Umbilical cord (tissue), 2 donors: ENCODE measurements around a stretch of chr9.

DNA sequence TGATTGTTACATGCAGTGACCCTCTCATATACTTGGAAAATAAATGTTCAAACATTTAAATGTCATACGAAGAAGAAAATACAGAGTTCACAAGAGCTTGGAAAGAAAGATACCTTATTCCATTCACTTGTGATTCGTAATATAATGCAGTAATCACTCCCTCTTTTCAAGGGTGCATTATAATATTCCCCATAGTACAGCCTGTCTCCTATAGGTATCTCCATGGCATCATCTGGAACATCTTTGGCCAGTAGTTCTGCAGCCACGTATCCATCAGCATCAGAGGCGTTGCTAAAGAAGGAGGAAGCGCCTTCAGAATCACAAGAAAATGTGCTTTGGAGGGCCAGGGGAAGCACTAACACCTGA lies 116.8 kb downstream of the SUSD1 start:
- RAMPAGE, long total RNA: no peak

GRCh38 chr9:112059172-112060141 lies 115.6 kb downstream of the SUSD1 start:
- RAMPAGE, long total RNA: no peak

DNA sequence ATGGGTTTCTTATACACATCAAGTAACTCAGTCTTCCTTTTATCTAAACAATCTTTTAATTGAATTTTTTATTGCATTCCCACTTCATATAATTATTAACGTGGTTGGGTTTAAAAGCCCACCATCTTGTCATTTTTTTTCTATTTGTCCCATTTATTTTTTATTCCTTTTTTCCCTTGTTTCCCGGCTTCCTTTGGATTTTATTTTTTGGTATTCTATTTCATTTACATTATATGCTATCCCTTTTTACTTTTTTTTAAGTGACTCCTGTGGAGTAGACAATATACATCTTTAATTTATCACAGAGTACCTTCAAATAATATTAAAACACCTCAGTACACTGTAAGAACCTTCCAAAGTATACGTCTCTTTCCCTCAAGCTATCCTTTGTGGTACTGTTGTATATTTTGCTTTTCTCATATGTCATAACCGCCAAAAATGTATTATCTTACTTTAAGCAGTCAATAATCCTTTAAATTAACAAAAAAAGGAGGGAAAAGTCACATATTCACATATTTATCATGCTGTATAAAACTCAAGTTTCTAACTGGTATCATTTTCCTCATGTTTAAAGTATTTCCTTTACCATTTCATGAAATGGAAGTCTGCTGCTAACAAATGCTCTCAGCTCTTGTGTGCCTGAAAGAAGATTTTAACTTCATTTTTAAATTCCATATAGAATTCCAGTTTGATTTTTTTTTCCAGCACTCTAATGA lies 47.1 kb downstream of the PTBP3 start:
- RAMPAGE, long total RNA: no peak

DNA sequence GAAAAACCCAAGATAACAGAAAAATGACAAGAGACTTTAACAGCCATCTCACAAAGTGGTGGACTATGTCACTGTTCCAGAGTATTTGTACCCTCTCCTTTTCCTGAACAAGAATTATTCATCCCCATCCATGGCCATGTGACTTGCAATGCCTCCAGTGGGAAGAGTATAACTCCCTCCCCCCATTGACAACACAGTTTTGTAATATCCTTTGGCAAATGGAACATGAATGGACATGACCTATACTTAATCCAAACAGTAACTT lies 33.9 kb downstream of the PTBP3 start:
- RAMPAGE, long total RNA: no peak

DNA sequence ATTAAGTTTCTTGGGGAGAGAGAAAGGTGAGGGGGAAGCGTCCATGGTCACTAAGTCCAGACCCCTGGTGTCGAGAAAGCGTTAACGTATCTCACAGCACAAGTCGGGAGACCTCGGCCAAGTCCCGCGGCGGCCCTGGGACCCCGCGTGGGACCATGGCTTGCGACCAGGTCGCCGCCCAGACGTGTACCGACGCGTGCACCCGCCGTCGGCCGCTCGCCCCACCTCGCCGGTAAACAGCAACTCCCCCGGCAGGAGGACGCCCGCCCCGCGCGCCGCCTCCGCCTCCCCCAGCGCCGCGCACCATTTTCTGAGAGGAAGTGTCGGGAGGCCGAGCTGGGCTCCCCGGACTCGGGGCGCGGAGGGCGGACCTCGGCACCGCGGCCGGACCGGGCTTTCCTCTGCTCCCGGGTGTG lies 612 bp downstream of the PTBP3 start:
- RAMPAGE, long total RNA: no peak

DNA sequence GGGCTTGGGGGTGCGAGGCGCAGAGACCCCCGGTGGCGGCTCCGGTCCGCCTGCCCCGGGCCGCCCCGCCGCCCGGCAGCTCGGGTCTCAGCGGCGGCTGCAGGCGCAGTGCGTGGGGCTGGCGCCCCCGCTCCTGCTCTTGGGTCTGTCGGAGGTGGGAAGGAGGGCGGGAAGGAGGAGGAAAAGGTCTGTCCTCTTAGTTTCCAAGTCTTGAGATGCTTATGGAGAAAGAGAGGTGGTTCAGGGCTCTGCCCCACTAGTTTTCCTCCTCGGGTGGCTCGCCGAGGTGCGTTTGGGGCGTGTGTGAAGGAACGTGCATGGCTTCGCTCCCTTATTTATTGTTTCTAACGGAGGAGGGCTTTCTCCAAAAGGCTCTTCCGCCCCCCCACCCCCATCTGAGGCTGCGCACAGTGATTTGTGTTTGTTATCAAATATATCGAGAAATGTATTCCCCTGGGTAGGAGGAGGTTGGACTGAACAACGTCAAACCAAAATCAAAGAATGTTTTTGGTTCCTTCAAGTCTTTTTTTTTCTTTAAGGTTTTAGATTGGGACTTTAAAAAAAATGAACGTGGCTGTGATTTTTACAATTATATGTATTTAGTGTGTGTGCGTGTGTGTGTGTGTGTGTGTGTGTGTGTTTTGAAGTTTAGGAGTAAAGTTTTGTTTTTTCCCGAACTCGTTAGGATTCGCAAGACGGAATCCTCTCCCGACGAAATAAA lies 868 bp downstream of the KIAA1958 start:
- RAMPAGE, long total RNA: no peak

DNA sequence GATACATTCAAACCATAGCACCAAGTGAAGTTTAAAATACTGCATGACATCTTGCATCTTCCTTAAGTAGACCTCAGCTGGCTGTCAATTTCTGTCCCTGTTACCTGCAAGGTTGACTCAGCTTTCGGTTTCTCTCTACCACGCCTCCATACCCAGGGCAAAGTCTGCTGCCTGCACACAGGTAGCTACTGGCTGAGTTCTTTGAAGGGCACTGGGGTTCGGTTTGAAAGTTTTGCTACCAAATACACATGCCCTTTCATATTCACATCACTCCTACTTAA lies 69.5 kb downstream of the KIAA1958 start:
- RAMPAGE, long total RNA: no peak

GRCh38 chr9:112570671-112571027 lies 84.0 kb downstream of the KIAA1958 start:
- RAMPAGE, long total RNA: no peak

GRCh38 chr9:112645397-112646364 lies 72.2 kb downstream of the INIP start:
- RAMPAGE, long total RNA: no peak

DNA sequence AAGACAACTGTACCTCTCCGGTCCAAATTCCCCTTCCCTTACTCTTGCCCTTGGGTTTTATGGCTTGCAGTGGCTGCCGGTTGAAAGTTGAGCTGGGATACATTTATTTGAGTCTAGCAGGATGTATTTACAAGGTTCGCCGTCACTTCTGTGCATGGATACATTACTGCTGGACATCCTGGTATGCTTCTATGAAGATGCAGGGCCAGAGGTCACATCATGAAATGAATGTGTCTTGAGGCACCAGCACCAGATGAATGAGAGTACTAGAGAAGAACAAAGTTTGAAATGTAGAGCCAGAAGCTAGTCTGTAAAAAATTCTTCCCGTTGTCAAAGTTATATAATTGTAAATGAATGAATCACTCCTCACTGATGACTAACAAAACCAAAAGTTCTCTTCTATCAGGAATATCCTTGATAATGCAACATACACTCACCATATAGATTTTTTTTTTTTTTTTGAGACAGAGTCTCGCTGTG lies 12.9 kb upstream of the SNX30 start:
- RAMPAGE, long total RNA: no peak

GRCh38 chr9:112760337-112760698 lies 9.8 kb downstream of the SNX30 start:
- RAMPAGE, long total RNA: no peak

- RAMPAGE, long total RNA: no peak
Measured at GRCh38 chr9:112763777-112764756, 13.5 kb downstream of the SNX30 start.

DNA sequence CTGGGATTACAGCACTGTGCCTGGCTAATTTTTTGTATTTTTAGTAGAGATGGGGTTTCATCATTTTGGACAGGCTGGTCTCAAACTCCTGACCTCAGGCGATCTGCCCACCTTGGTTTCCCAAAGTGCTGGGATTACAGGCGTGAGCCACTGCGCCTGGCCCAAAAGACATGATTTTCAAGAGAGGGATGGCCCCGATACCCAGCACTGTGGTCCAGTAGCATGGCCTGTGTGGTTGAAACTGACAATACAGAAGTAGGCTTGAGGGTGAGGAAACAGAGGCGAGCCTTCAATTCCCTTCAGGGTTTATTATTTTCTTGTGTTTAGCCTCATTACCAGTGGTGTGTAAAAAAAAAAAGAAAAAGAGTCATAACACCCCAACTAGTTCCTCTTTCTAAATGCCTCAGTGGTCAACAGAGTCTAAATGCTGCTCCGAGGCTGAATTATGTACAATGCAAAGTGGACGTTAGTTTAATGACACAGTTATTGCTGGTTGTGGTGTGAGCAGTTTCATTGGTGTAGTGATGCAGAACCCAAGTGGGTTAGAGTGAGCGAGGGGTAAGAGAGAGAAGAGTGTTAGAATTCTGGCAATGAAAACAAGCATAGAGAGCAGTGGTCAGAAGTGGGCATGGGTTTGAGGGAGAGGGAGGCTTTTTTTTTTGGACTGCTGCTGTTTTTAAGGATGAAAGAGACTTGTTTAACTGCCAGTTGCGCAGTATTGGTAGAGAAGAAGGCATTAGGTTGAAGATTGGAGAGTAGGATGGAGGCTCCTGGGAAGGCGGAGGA lies 58.9 kb downstream of the SNX30 start:
- RAMPAGE, long total RNA: no peak

DNA sequence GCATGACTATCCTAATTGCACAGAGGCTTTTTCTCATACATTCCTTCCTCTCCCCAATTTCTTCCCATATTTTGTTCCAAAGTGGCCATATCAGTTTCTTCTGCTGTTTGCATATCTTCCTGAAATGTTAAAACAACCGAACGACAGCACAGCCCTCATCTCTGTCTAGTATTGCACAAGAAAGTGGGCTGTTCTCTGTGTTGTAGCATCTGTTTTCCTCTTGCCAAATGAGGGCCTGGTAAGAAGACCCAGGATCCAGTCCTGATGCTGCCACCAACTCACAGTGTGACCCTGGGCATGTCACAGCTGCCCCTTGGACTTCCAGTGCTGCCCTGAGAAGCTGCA lies 4.1 kb downstream of the SLC31A2 start:
- RAMPAGE, long total RNA: no peak

- RAMPAGE, long total RNA: no peak
Measured at GRCh38 chr9:113315557-113316489, 12.6 kb upstream of the RNF183 start.

DNA sequence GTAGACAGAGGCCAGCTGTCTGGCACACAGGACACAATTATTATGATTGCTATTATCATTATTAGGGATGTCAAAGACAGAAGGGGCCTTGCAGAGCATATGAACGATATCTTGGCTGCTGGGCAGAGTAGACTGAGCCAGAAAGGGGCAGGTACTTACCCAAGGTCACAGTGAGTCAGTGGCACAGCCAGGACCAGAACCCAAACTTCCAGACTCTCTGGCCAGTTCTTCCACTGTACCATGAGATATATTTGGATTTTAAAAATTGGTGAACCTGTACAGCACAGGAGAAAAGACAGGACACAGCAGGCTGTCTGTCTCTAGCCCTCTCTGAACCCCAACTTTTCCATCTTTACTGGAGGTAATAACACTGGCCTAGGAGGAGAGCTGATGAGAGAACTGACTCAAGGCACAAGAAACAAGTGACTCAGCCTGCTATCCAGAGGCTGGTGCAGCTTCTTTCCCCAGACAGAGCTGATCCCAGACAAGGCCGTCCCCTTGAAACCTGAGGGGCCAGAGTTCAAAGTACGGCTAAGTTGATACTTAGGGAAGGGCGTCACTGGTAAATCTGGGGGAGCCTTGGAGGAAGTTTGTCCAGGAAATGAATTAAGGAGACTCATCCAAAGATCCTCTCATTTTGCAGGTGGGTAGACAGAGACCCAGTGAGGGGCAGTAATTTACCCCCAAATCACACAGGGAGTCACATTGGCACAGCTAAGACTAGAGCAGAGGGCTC lies 1.3 kb downstream of the HDHD3 start:
- RAMPAGE, long total RNA: no peak

DNA sequence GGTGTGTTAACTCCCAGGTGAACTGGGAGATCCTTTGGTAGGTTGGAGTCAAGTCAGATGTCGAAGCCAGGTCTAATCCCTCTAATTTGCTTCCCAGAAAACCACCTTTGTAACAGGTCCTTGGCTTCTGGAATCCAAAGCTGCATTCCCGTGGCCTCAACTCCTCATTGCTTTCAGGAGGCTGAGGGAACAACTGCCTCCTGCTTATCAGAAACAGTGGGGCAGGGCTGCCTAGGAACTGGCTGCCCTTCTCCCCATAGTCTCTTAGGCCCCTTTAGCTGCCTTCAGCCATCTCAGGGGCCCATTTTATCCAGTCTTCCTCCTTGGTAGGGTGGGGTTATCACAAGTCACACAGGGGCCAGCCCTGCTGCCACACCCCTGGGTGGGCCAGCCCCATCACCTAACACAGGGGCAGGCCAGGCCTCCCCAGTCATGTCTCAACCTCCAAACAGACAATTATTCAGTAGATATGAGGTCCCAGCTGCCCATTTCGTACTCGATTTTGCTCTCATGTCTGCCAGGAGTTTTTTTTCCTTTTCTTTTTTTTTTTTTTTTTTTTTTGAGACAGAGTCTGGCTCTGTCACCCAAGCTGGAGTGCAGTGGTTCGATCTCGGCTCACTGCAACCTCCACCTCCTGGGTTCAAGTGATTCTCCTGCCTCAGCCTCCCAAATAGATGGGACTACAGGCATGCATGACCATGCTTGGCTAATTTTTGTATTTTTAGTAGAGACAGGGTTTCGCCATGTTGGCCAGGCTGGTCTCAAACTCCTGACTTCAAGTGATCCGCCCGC lies 3.8 kb downstream of the ALAD start:
- RAMPAGE, long total RNA: no peak

DNA sequence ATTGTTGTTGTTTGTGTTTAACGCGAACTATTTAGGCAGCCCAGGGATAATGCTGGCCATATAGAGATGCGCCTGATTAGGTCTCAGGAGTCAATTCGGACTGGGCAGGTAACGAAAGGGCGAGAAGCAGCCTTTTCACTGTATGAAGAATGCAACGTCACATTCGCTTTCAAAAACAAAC lies 374 bp downstream of the C9orf43 start:
- RAMPAGE, long total RNA: no peak

- RAMPAGE, long total RNA: no peak
Measured at GRCh38 chr9:113464502-113465164, 1.1 kb downstream of the RGS3 start.

DNA sequence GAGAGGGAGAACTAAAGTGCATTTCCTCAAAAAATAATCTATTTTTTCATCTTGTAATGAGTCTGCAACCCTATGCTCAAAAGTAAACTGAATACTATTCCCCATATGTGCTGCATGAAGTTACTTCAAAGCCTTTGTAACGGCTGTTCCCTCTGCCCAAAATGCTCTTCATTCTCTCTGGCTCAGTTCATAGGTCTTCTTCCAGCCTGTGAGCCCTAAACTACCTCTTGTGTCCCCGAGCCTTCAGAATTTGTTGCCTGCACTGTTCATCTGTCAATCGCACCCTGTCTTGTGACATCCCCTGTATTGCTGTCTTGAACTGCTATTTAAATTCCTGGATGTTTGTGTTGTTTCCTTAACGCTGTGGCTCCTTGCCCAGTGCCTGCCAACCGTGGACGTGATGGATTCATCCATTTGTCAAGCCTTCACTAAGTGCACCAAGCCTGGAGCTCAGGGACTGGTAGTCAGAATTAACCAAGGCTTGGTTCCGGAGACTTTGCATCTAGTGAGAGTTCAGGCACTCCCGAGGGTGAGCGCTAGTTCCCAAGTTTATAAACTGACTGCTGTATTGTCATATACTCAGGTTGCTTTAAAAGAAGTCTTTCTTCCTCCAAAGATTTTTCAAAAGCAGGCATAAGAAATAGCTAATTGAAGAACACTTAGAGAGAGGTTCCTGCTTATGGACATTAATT lies 28.8 kb downstream of the RGS3 start:
- RAMPAGE, long total RNA: no peak